Cardiac atrium fibroblast (primary cell): Measurements from ENCODE around the genes NECTIN1 and TRIM29.

DNA sequence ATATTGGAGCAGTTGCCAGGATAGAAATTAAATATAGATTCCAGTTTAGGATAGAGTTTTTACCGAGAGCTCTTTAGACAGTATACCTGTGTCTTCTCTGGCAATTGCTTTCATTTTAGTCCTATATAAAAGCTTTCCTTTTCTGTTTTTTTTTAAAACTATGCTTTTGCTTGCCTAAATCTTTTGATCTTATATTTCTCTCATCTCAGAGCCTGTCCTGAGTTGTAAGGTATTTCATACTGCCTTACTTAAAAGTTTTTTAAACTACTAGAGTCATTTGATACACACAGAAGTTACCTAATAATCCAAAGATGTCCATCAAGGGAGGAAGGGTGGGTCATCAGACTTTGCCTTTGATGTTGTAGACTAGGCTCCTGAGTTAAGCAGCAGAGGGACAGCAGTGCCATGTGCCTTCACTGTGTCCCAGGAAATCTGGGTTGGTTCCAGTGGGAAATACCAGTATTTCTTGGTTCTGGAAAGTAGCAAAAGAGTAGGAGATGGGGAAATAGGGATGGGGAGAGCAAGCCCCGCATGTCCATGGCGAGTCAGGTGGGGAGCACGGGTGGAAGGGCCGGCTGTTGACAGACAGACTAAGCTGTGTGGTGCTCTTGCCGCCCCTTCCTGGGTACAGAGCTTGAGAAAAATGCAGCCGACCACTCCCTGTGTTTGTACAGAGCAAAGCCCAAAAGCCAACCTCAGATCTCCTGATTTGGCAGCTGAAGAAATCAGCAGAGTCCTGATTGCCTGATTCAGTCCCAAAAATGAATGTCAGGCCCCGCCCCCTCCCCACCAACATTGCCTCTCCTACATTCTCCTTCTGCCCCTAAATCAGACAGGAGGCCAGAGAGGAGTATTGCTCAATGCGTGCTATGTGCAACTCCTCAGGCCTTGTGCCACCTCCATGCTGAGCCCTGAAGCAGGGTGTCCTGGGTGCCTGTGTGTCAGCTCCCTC, 11.0 kb downstream of the MCAM start:
- RAMPAGE, long total RNA = no peak

DNA sequence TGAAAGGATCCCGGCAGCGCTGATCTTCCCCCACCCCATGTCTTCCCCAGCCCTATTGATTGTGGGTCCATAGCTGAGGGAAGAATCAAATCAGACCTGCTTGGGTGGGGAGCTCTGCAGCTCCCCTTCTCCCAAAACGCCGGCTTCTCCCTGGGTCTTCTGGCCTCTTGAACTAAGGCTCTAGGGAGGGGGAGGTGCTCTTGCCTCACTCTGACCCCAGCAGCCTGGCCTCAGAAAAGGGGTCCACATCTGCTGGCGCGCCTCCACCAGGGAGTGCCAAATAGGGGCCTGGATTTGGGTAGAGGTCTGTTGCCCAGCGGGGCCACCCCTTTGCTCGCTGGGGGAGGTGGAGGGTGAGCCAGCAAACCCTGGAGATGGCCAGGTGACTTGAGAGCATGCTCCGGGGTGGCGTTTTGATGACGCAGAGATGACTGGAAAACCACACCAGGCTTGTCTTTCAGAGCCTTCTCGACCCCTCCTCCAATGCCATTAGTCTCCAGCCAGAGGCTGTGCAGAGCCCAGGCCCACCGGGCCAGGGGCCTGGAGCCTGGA, 1.1 kb upstream of the MCAM start:
- RAMPAGE, long total RNA = no peak

GRCh38 chr11:119337584-119338784, 2.7 kb downstream of the C1QTNF5 start:
- RAMPAGE, long total RNA = no peak

DNA sequence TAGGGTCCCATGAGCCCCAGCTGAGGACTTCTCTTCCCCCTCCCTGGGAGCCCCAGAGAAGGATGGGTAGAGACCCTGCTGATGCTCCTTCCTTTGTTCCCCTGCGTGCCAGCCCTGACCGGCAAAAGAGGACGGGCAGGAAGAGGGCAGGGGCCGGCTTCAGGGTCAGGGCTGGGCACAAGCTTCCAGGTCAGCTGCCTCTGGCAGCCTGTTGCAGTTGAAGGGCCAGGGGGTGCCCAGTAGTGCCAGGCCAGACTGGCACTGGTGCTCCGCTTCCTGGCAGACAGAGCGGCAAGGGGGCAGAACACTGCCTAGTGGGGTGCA, 662 bp upstream of the C1QTNF5 start:
- RAMPAGE, long total RNA = no peak

DNA sequence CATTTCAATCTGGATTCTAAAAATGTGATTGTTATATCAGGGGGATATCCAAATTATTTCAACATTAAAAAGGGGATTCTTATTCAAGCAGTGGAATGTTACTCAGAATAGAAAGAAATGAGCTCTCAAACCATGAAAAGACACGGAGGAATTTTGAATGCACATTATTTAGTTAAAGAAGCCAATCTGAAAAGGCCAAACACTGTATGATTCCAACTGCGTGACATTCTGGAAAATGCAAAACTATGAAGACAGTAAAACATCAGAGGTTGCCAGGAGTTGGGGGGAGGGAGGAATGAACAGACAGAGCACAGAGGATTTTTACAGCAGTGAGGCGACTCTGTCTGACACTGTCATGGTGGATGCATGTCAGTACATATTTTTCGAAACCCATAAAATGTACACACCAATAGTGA, 22.8 kb upstream of the THY1 start:
- RAMPAGE, long total RNA = no peak

- RAMPAGE, long total RNA = no peak
These were observed 63.0 kb upstream of the THY1 start for GRCh38 chr11:119486079-119486334.

DNA sequence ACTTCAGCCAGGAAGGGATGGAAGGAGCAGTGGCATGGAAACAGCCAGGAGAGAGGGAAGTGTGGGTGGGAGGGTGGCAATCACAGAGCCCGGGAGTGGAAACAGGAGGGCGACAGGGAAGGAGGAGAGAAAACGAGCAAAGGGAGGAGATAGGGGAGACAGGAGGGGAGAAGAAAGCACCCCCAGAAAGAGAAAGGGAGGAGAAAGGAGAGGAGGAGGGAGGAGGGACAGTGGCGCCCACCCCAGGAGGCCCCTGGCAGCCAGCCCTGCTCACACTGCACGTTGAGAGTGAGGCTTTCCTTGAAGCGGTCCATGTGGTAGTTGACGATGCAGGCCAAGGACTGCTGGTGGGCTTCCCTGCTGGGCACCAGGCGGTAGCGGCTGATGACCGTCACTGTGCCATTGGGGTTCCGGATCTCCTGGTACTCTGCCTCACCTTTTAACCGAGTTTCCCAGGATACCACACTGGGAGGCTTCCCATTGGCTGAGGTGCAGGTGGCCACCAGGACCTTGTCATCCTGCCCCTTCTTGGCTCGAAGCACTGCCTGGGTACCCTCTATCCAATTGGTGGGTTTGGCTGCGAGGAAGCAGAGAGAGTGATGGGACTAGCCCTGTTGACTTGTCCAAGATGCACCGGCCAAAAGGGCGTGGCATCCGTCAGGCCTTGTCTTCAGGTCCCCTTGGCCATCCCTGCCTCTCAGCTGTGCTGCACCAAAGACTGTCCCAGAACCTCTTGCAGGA, 51.5 kb downstream of the NECTIN1 start:
- RAMPAGE, long total RNA = no peak

GRCh38 chr11:119729075-119729684, at the start of gene NECTIN1:
NECTIN1 (minus strand) TSS chr11:119729200.
- RAMPAGE, long total RNA = no peak

DNA sequence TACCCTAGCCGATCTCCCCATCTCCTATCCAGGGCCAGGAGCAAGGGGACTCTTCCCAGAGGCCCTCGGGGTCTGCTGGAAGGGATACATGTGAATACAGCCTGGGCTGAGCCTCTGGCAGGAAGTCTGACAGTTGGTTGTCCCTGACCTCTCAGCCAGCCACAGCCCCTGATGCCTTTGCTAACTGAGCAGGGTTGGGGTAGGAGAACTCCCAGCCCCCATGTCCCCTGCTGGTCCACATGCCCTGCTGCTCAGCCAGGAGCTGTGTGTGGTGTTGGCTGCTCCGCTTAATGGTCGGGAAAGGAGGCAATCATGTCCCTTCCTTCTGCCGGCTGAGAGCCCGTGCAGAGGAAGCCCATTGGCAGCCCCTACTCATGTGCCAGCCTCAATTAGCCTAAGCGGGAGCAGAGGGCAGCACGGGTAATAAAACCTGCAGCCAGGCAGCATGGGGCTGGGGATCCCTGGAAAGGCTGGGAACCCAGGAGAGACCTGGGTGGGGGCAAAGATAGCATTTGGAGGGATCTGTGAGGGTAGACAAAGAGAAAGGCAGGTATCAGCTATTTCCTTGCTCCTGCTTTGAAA, 103.1 kb upstream of the NECTIN1 start:
- RAMPAGE, long total RNA = no peak

DNA sequence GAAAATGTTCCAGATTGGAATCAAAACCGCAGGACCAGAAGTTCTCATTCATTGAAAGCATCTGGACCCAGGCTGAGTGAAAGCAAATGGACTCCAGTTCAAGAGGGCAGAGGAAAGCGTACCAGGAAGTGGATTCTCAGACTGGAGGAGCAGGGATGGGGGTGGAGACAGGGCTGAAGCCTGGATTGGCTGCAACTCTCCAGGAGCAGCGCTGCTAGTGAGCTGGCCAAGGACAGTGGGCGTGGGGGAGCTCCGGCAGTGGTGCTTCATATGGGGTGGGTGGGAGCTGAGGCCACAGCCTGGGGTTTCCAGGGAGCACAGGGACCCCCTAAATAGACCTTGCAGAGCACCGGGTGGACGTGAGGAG, 103.6 kb upstream of the NECTIN1 start:
- RAMPAGE, long total RNA = no peak

- RAMPAGE, long total RNA = no peak
These were observed 163.4 kb upstream of the NECTIN1 start for GRCh38 chr11:119892363-119892915.

DNA sequence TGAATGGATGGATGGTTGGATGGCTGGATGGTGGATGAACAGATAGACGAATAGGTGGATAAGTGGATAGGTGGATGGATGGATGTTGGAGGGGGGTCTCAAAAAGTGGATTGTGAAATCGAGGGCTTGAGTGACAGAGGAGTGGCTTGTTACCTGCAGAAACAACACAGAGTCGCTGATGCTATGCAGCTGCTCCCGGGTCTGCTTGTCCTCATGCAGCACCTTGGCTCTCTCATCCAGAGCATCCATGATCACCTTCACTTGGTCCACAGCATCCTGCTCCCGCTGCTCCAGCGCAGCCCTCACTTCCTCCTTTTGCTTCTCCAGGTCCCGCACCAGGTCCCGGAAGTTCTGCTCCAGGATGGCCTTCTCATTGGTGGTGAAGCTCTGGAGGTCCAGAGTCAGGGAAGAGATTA, 10.7 kb downstream of the TRIM29 start:
- RAMPAGE, long total RNA = no peak

DNA sequence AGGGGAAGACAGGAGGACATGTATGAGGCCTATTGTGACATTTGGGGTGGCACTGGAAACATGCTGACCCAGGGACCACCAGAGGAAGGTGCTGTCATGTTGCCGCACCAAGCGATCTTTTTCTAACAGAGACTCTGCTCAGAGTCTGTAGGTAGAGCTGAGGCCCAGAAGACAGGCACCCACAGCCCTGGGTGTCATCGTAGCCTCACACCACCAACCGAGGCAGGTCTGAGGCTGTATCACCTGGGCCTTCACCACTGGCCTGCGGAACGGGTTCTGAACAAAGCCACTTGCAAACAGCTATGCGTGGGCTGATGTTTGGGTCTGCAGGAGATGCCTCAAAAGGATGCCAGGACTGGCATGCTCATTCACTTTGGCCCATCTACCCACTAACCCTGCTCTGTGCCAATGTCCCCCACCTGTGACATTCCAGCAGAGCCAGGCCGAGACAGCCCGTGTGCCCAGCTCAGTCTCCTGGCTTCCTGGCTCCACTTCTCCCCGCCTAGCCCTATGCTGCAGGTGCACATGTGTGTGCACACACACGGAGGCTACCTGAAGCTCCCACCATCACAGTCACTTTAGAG, 3.7 kb downstream of the TRIM29 start:
- RAMPAGE, long total RNA = no peak

DNA sequence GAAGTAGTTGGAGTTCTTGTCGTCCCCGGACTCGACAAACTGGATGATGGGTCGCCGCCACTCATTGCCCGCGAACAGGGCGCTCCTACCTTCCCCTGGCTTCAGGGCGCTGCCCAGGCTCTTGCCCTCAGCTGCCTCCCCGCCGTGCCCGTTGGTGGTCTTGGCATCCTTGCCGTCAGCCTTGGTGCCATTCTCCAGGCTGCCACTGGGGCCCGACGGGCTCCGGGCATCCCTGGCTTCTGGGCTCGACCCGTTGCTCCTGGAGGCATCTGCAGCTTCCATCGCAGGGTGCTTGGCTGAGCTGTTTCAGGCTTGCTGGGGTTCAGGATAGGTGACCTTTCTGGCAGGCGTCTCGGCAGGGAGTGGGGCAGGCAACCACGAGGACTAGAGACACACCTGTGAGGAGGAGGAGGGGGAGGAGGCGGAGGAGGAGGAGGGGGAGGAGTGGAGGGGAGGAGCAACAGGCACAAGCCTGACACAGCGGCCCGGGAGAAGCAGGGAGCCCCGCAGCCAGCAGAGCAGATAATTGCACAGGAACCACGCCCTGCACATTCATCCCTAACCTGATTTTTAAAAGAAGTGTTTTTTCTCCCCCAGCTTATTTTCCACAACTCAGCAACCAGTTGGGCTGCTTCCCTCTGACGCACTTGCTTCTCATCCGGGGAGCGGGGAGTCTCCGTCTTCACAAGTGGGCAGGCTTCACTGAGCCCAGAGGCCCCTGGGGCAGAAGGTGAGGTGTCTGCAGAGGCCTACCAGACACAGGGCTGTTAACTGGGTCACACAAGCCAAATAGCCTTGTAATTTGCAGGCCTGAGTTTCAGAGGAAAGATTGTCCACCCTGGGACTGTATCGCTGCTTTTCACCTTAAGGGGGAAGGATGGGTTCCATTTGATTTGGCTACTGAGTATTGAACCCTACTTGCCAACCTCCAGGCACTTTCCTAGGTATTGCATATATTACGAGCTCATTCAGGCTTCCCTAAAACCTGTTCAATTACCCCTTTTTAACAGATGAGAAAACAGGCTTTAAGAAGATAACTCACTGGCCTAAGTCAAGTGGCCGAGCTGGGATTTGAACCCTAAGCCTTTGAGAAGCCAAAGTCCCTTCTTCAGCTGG, at the start of gene TRIM29:
TRIM29 (minus strand) TSS at position 364 of the 1,116 bp plus-strand sequence.
- RAMPAGE, long total RNA = no peak

DNA sequence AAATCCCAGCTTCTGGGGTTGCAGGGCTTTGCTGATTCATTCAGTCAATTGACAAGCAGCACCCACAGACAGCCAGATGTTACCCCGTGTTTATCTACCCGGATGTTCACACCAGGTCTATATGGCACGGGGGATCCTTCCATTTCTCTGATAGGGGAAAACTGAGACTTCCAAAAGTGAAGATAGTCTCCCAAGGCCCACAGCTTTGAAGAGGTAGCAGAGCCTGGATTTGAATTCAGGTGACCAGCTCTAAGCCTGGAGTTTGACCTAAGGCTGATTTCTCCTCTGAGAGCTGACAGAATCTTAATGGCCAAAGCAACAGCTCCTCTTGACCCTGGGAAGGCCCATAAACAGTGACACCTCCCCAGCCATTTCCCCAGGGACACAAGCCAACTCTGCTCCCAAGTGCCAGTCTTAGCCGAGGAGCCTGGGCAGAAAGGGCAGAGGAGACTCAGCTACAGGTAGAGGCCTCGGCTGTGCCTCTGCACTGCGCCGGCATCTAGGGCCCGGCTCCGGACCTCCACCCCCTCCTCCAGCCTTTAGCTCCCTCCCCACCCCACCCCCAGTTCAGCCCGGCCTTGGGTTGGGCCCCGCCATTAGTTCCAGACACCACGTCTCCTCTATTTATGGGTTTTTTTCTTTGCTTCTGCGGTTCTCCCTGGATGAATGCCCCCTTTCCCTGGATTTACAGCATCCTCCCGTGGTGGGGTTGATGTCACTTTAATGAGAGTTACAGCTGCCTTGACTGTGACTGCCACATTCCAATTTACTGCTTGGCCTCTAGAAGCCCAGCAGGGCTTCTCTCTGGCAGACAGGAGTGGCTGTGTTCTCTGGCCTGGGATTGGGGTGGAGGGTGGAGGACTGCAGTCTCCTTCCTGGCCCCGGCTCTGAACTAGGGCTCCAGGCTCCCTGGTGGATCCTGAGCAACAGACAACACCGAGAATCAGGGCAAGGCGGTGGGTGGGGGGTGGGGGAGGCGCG, 13.6 kb upstream of the OAF start:
- RAMPAGE, long total RNA = no peak

GRCh38 chr11:120198854-120199433, 11.9 kb upstream of the OAF start:
- RAMPAGE, long total RNA = no peak

DNA sequence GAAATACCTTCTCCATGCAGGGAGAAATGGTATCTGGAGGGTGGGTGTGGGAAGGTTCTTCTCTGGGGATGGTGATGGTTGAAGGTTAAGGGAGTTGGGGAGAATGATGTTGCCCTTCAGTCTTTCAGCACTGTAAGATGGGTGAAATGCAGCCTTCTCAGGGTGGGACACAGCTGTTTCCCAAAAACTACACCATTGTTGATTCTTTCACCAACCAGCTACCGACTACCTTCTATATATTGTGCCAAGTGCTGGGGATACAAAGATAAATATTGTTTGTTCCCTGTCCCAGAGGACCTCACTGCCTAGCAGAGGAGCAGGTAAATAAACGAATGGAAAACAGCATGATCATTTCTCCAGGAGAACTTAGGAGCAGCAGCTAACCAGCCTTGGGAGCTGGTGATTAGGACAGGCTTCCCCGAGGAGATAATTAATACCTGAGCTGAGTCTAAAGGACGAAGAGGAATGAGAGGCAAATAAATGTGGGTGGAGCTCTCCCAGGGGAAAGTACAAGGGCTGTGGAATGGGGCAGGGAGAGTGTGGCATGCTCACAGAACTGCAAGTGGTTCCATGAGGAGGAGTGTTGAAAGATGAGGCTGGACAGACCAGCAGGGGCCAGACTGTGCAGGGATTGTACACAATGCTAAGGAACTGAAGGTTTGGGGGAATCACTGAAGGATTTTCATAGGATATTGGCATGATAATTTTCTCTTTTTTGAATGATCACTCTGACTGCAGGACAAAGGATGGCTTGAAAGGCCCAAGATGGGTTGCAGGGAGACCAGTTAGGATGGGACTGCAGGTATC, 14.3 kb upstream of the TLCD5 start:
- RAMPAGE, long total RNA = no peak

GRCh38 chr11:120454445-120454778, 57.1 kb upstream of the GRIK4 start:
- RAMPAGE, long total RNA = no peak

DNA sequence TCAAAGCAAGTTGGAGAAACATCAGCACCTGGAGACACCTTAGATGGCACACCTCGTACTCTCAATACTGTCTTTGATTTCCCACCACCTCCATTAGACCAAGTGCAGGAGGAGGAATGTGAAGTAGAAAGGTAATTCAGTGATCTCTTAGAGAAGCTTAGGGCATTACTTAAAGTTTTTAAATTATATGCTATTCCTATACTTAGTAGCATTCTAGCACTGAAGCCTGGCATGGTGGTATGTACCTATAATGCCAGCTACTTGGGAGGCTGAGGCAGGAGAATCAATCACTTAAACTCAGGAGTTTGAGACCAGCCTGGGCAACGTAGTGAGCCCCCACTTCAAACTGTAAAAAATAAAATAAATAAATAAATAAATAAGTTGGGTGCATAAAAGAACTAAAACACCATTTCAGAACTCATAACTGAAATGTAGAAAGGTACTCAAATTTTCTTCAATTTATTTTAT, 54.4 kb upstream of the GRIK4 start:
- RAMPAGE, long total RNA = no peak

GRCh38 chr11:120475082-120475650, 36.4 kb upstream of the GRIK4 start:
- RAMPAGE, long total RNA = no peak